ENCODE measurements around the genes SRSF9, POP5 and CAMKK2.

DNA sequence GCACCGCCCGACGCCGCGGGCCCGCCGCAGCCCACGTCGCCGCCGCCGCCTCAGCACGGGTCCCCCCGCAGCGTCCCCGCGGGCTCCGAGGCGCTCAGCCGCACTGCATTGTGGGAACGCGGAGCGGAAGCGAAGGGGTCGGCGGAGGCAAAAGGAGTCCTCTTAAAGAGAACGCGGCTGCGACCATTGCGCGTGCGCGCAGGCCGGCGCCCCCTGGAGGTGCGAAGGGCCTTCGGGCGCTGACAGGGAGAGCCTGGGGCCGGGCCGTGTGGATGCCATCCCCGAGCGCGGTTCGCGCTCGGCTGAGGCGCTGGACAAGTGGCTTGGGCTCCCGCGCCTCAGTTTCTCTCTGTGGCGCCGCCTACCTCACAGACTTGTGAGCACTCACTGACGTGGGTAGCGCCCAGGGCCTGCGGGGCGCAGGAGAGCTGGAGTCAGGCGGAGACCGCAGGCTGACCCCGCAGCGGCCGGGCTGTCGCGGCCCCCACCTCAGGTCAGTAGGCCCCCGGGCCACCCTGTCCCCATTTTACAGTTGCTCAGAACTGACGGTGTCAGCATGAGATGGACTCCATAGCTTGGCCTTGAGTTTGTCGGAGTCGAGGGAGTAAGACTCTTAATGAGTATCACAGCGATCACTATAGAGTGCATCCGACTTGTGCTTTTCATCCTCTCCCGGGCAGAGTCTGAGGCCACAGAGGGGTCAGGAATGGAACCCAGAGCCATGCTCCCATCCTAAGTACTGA lies at the start of gene SRSF9:
Gene SRSF9, minus strand, starts transcription at position 137 of the 743 bp plus-strand sequence.
- PRO-cap = bidirectional peak, plus-strand start at position 248 of the sequence, minus-strand start at position 105 of the sequence; bidirectional peak, plus-strand start at position 422 of the sequence, minus-strand start at position 351 of the sequence

GRCh38 chr12:120573361-120574037 lies 7.7 kb downstream of the POP5 start:
- PRO-cap = no peak

DNA sequence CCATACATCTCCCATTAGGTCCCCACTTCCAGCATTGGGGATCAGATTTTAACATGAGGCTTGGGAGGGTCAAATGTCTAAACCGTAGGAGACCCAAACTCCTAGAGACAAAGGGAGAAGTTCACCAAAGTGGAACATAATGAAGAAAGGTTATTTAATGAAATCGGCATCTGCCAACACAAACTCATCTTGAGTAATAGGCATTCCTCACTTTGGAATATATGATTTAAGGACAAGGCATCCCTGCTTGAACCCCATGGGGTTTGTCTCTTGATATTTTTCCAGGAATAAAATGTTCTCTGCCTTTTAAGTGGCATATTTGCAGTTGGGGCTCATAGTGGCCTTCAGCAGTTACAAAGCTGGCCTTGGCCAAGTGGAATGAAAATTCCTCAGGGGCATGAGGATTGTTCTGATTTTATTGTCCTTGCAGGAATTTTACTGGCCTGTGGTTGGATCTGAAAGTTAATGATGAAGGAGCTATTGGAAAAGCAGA lies 7.1 kb downstream of the POP5 start:
- PRO-cap = no peak

DNA sequence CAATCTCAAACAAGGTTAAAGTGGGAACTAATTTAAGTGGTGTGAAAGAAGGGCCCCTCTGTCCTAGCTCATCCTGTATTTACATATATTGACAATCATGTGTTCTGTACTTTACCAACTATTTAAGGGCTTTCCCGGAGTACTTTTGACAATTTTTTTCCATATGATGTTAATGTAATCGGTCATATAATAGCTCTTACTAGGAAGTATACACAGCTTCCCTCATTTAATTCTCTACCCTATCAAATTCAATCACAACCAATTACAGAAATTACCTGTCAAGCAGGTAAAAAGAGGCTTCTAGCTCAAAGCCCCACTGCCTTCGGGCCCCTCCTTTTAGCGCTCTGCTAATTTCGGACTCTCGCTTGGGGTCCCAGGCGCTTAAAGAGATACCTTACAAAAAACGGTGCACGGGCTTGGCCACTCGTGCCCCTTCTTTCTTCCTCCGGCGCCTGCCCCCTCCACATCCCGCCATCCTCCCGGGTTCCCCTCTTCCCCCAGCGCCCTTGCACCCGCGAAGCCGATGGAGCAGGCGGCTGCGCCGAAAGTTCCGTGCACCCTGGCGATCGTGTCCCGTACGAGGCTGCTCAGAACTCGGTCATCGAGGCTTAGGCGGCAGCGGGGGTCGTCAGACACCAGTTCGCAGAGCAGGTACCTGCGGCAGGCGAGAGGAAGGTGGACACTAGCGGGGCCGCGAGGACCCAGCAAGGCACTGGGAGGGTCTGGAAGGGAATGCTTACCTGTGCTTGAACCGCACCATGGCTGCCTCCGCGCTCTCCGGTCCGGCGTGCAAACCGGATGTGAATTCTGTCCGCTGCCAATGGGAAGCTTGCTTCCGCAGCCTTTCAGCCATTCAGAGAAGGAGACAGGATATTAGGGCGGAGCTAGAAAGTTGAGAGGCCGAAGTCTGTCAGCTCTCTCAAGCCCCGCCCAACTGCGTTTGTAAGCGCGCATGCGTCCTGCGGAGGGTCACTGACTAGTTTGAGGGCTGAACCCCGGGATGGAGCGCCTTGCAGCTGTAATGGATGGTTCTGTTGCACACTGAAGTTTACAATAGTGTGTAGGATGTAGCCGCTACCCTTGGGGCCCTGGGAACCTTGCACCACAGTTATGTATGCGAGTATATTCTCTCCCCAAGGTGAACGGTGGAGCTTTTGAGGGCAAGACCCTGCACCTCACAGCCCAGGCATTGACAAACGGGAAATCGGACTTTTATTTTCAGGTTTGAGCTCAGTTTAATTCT lies at the start of gene POP5:
Gene POP5, minus strand, starts transcription at position 800 of the 1,243 bp plus-strand sequence.
- PRO-cap = unidirectional peak, plus-strand start at position 514 of the sequence; bidirectional peak, plus-strand start at position 979 of the sequence, minus-strand start at position 776 of the sequence

- PRO-cap = unidirectional peak, minus-strand start at chr12:120643005
These were observed 2.3 kb downstream of the CABP1 start for GRCh38 chr12:120642742-120643073.

DNA sequence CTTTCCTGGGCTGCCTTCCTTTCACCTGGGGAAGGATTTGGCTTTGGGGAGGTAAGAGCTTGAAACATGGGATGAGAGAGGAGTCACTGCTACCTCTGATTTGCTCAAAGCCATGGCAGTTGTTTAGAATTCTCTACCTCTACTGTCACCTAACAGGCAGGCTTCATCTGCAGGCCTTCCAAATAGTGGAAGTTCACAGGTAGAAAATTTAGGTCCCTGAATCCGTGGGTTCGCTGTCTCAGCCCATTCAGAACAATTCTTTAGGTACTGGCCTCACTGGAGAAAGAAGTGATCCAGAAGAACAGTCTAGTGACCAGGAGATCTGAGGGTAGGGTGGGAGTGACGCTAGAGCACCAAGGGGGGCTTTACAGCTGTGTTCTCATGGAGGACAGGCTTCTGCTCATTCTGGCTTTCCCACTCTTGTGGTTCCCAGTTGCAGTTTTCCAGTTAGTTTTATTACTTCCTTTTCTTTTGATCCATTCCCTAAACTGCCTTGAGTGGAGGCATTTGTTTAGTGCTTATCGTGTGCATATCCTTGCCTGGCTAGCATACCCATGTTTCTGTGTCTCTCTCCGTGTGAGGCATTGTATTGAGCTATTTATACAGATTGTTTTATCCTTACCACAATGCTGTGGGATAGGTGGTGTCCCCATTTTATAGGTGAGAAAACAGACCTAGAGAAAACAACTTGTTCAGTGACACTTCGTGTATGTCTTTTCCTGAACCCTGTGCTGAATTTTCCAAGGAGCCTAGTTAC lies 3.9 kb downstream of the MLEC start:
- PRO-cap = unidirectional peak, minus-strand start at position 445 of the sequence

- PRO-cap = no peak
These were observed 32.0 kb upstream of the SPPL3 start for GRCh38 chr12:120936210-120936596.

DNA sequence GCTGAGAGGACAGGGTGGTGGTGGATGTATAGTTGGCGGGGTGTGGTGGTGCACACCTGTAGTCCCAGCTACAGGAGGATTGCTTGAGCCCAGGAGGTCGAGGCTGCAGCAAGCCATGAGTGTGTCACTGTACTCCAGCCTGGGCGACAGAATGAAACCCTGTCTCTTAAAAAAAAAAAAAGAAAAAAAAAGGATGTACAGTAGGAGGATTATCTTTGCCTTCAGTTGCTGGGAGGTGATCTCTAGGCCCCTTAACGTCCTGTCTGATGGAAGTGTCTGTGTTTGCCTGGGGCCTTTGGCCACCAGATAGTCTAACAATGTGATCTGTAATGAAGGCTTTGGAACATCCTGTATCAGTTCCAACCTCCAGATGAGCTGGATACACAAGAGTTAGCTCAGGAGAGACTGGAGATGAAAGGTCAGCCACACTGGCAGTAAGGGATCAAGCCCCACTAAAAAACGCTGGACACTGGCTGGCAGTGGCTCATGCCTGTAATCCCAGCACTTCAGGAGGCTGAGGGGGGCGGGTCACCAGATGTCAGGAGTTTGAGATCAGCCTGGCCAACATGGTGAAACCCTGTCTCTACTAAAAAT lies 19.2 kb upstream of the HNF1A start:
- PRO-cap = unidirectional peak, plus-strand start at position 398 of the sequence

- PRO-cap = bidirectional peak, plus-strand start at chr12:120962090, minus-strand start at chr12:120961743
These were observed 16.8 kb upstream of the HNF1A start for GRCh38 chr12:120961597-120961906.

GRCh38 chr12:120980179-120981423 lies 2.3 kb downstream of the HNF1A start:
- PRO-cap = bidirectional peak, plus-strand start at chr12:120980496, minus-strand start at chr12:120980348; bidirectional peak, plus-strand start at chr12:120981108, minus-strand start at chr12:120980951

DNA sequence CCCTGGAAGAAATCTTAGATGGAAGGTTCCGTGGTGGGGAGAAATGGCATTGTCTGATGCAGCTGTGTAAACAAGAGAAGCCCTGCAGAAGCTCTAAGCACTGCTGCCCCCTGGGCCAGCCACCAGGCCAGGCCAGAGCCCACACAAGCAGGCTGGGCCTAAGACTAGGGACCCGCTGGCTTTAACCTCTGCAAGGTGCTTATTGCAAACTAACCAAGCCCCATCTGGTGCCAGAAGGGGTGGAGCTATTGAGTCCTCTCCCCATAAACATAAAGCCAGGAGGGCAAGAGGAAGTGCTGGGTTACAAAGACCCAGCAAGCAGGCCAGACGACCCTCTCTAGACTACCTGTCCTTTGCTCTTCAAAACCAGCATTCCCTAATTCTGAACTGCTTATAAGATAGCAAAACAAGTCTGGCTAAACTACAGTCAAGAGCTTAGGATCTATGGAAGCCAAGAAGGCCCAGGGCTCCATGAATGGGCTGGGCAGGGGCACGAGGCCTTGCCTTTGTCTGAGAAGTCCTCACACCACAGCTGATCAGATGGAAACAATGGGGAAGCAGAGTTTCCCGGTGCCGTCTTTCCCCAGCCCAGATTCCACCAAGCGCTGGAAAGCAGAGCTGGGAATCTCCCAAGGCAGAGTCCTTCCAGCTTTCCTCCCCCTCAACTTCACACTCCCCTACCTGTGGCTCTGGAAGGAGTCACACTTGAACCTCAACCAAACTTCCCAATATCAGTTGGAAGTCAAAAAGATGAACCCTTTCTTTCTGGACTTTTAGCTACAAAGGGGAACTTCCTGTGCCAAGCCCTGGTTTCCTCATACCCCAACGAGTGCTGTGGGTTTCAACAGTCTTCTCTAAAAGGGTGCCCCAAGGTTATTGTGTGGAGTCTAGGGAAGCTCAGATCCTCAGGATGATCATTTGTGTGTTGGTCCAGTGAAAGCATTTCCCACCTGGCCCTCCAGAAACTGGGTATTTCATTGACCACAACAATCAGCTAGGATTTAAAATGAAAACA lies 29.0 kb downstream of the P2RX4 start:
- PRO-cap = no peak

DNA sequence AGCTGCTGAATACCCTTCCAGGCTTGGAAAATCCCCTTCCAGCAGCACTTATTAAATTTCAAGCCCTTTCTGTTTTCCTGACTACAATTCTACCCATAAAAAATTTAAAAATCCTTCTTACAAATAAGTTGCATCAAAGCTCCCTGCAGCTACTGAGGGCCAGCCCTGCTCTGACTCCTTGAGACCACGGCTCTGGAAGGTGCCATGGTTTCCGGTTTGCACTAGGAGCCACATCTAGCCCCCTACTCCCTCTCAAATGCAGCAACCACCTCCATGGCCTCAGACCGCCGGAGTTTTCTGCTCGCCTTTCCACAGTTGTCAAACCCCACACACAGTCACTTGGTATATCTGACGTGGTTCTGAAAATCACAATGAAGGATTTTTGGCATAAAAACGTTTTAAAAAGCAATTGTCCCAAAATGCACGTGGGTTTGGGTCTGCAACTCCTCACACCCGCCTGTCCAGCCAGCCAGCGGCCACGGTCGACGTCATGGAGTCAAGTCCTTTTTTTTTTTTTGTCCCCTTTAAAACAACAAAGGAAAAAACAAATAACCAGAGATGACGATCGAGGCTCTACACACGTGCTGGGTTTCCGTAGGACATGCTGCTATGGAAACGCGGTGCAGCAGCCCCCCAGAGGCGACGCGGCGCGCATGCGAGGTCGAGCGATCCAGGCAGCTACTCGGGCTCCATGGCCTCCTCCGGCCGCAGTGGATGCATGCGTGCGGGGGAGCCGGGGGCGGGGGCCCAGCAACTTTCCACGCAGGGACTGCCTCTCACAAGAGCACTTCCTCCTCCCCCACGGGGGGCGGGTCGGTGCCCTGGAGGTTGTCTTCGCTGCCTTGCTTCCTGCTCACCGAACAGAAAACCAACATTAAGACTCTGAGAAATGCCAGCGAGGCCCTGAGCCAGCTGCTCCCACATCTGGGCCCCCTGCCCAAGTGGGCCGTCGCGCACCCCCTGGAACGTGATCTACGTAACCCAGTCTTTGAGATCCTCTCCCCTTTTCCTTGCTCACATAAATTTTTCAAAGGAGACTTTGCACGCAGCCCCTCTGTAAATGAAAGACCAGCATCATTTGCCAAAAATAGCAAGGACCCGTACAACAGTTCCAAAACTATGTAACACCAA lies 30.5 kb downstream of the P2RX4 start:
- PRO-cap = unidirectional peak, minus-strand start at position 295 of the sequence; bidirectional peak, plus-strand start at position 661 of the sequence, minus-strand start at position 684 of the sequence; bidirectional peak, plus-strand start at position 874 of the sequence, minus-strand start at position 850 of the sequence

GRCh38 chr12:121282207-121282637 lies 14.3 kb downstream of the CAMKK2 start:
- PRO-cap = no peak

GRCh38 chr12:121288176-121289021 lies 8.1 kb downstream of the CAMKK2 start:
- PRO-cap = no peak

- PRO-cap = bidirectional peak, plus-strand start at chr12:121296418, minus-strand start at chr12:121296233; bidirectional peak, plus-strand start at chr12:121296978, minus-strand start at chr12:121296671
These were observed at the start of gene CAMKK2 for GRCh38 chr12:121296117-121296789. CAMKK2 (minus strand) TSS chr12:121296709.

DNA sequence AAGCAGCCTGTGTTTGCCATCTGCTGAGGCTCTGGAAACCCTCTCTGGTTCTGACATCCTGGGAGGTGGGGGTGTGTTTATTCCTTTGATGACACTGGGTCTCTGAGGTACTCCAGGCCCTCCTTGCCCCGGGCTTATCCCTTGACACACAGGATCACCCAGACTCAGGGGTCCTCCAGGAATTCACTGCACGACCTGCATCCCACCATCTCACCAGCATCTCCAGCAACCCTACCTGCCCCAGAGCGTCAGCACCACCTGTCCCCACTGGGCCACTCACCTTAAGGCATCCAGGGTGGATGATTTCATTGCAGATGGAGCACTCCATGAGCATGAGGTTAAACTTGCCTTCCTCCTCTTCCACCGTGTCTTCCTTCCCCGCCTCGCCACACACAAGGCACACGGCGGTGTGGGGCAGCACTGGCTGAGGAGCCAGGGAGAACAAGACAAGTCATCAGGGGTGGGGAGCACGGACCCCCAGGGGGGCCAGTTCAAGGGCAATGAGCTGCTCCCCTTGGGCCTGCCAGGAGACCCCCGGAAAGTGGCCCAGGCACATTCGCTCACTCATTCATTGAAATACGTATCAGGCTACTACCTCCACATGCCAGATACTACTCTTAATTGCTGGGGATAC lies 45.2 kb downstream of the RNF34 start:
- PRO-cap = no peak

- PRO-cap = no peak
These were observed 42.6 kb downstream of the KDM2B start for GRCh38 chr12:121538312-121538622.

- PRO-cap = no peak
These were observed 9.5 kb downstream of the KDM2B start for GRCh38 chr12:121571430-121571685.

- PRO-cap = bidirectional peak, plus-strand start at chr12:121580292, minus-strand start at chr12:121580246; bidirectional peak, plus-strand start at chr12:121580519, minus-strand start at chr12:121580451
These were observed 649 bp downstream of the KDM2B start for GRCh38 chr12:121579870-121580878.

DNA sequence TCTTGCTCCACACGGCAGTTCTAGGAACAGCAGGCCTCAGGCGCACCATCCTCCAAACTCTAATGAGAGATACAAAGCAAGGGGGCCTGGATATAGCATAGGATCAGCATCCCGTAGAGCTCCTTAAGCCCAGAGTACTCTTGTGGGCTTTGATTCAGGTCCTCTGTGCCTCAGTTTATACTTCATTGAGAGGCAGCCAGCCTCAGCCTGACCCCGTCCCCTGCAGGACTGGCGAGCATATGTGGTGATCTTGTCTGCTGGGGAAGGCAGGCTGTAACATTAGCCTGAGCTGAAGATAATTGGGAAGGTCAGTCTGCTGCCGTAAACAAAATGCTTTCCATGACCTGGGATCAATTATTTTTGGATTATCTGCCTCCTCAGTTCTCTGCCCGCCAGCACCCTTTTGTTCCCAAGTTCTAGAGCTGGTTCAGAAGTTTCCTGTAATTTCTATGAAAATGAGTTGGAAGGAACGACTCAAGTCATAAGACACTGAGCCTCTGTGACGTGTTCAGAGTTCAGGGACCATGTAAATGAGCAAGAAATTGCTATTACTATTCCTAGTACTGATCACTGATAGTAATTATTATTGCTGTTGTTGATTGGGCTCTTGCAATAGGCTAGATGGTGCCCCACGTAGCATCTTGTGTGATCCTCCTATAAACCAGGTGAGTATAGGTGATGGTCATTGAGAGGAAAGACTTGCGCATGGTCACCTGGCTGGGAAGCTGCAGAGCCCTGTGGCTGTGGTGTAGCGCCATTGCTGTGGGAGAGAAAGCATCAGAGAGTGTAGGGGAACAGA lies 38.6 kb downstream of the MORN3 start:
- PRO-cap = no peak

All from rectum (tissue), 1 donor.